ENCODE measurements around the genes PABPC1L2A, CDX4, PGK1, P2RY10 and GPR174.

- RRBS, result no CpG with 5 or more reads among the region's 10 CpGs
Measured at GRCh38 chrX:72620350-72621544, 48.1 kb upstream of the HDAC8 start.

DNA sequence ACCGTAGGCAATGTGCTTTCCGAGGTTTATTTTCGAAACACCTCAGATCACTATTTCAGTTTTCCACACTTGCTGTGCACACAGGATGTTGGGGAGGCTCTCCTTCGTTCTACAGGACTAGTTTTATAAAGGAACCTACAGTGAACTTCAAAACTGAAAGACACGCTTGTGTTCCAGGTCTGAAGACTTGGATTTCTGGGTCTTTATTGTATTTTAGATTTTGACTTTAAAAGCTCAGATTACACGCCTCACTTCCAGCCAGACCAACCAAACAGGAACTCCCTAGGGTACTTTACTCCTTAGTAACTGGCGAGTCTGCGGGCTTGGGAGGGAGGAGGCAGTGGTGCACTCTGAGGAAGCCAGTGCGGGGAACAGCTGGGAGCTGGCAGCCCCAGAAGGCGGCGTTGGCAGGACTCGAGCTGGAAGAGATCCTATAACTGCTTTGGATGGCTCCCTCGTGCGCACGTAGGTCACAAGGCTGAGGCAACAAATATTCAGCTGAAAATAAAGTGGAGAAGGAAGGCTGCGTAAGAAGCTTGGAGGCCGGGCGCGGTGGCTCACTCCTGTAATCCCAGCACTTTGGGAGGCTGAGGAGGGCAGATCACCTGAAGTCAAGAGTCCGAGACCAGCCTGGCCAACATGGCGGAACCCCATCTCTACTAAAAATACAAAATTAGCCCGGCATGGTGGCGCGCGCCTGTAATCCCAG is 431 bp upstream of the PHKA1 start:
- RRBS, result no CpG with 5 or more reads among the region's 25 CpGs

DNA sequence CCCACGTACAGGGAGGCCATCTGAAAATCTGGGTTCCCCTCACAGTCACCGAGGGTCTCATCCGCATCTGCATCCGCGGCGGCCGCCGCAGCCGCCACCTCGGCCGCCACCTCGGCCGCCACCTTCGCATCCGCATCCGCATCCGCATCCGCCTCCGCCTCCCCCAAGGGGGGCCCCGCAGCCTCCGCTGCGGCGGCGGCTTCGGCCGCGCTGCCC is at the start of gene PABPC1L2A:
TSS of gene PABPC1L2A (minus strand) at position 146 of the 216 bp plus-strand sequence.
- RRBS, result no CpG with 5 or more reads among the region's 27 CpGs

DNA sequence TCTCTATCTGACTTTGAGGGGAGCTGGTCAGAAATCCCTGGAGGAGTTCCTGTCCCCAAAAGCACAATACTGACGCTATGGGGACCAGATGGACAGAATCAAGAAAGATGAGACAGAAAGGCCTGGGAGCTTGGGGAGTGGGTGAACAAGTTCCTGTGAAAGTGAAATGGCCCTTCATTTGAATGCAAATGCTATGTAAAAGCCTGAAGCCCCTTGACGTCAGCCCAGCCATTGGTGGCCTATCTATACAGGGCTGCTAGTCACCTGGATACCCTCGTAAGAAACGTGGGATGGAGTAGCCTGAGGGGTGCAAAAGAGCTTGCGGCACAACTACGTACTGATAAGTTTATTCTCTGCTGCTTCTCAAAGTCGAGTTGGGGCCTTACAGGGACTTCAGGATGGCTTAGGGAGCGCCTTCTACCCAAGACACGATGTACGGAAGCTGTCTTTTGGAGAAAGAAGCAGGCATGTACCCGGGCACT is at the start of gene CDX4:
TSS of gene CDX4 (plus strand) at position 231 of the 482 bp plus-strand sequence.
- RRBS, result no CpG with 5 or more reads among the region's 11 CpGs

- RRBS, result no CpG with 5 or more reads among the region's 10 CpGs
Measured at GRCh38 chrX:73826961-73828032, 264.3 kb downstream of the CHIC1 start.

GRCh38 chrX:74099562-74100457 is 204.2 kb upstream of the ZCCHC13 start:
- RRBS, result no CpG with 5 or more reads among the region's 15 CpGs

- RRBS, result no CpG with 5 or more reads among the region's 2 CpGs
Measured at GRCh38 chrX:74220541-74221250, 83.3 kb upstream of the ZCCHC13 start.

- RRBS, result no CpG with 5 or more reads among the region's 14 CpGs
Measured at GRCh38 chrX:74537078-74537564, 77.3 kb downstream of the RLIM start.

DNA sequence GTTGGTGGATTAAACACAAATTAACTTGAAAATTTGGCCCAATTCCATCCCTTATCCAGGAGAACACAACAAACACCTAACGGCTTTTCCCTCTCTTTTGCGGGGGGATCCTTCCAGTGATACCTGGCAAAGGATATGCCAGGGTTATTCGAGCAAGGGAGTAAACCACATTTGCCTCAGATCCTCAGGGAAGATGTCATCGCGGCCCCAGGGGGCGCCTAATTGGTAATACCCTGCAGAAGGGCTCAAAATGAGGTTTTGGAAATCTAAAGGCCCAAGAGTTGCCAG is 805 bp downstream of the RLIM start:
- RRBS, result no CpG with 5 or more reads among the region's 6 CpGs

DNA sequence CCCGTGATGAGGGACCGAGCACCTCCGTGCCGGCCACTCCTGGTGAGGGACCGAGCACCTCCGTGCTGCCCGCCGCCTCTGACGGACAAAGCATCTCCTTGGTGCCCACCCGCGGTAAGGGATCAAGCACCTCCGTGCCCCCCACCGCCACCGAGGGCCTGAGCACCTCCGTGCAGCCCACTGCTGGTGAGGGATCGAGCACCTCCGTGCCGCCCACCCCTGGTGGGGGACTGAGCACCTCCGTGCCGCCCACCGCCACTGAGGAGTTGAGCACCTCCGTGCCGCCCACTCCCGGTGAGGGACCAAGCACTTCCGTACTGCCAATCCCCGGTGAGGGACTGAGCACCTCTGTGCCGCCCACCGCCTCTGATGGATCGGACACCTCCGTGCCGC is 1.2 kb downstream of the MAGEE1 start:
- RRBS, result no CpG with 5 or more reads among the region's 31 CpGs

DNA sequence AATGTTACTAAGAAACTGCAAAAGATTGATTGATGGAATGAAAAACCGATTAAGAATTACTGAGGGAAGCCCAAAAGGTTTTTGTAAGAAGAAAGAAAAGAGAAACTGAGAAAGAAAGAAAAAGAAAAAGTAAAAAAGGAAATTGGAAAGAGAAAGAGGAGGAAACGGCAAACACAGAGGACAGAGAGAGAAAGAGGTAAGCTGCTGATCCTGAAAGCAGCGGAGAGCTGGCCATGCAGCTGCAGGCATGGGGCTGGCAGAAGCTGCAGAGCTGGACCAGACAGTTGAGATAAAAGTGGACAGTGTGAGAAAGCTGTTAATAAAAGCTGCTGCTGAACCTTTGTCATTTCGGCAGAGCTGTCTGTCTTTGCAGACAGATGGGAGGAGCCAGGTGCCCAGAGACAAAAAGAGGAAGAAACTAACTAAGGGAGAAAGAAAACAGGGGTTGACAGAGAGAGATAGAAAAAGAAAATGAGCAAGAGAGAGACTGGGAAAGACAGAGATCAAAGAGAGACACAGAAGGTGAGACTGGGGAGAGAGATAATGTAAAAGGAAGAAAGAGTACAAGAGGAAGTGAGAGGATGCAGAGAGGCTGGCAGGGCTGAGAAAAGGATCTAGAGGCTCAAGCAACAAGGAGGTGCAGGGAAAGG is 377.0 kb upstream of the FGF16 start:
- RRBS, result no CpG with 5 or more reads among the region's 4 CpGs

GRCh38 chrX:77634246-77634883 is 151.7 kb downstream of the ATRX start:
- RRBS, result no CpG with 5 or more reads among the region's 2 CpGs

GRCh38 chrX:78024336-78024687 is 54.9 kb upstream of the PGAM4 start:
- RRBS, result no CpG with 5 or more reads among the region's 6 CpGs

GRCh38 chrX:78104128-78104531 is at the start of gene PGK1:
Gene PGK1, plus strand, starts transcription at chrX:78104248.
- RRBS, result under 1% methylated on average over 10 of the region's 34 CpGs

DNA sequence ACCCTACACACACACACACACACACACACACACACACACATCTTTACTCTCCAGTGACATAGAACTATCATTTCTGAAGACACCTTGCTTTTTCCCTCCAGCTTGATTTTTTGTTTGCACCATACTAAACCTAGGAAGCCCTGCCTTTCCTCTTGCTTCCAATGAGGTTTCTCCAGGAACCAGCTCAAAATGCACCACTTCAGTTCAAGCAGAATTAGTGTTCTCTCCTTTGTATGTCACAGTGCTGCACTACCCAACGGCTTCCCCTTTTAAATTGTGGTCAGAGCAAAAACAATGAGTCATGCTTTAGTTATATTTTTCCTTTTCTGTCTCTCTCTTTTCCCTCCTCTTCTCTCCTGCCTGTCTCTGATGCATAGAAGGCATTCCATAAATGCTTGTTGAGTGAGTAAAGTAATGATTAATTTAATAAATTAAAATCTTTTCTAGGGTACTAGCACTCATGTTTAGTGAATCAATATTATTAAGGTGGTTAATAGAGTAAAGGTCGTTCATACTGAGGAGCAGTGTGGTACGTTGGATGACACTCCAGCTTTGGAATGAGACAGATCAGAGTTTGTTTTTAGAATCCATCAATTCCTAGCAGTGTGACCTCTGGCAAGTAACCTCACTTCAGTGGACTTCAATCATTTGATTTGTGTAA is 5.9 kb downstream of the RTL3 start:
- RRBS, result no CpG with 5 or more reads among the region's 3 CpGs

GRCh38 chrX:78944965-78945509 is at the start of gene P2RY10:
Gene P2RY10, plus strand, starts transcription at chrX:78945391.
- RRBS, result no CpG with 5 or more reads among the region's 3 CpGs

- RRBS, result no CpG with 5 or more reads among the region's 7 CpGs
Measured at GRCh38 chrX:79144182-79144952, at the start of gene GPR174. Gene GPR174, plus strand, starts transcription at chrX:79144688.

- RRBS, result no CpG with 5 or more reads among the region's 3 CpGs
Measured at GRCh38 chrX:79161391-79162171, 17.1 kb downstream of the GPR174 start.

Measured in renal cortical epithelial cell (primary cell).